ENCODE measurements around a stretch of chr4.

GRCh38 chr4:119233754-119234108 is 21.2 kb downstream of the USP53 start:
- PRO-cap, result no peak
- RAMPAGE, long total RNA, result no peak
- RRBS, result no CpG with 5 or more reads among the region's 3 CpGs

- PRO-cap, result no peak
- RAMPAGE, long total RNA, result no peak
- RRBS, result no CpG with 5 or more reads among the region's 5 CpGs
These were observed 2.2 kb downstream of the C4orf3 start for GRCh38 chr4:119298087-119298797.

- PRO-cap, result no peak
- RAMPAGE, long total RNA, result no peak
- RRBS, result no CpG with 5 or more reads among the region's 5 CpGs
These were observed 103.5 kb downstream of the PDE5A start for GRCh38 chr4:119524980-119525722.

- PRO-cap, result no peak
- RAMPAGE, long total RNA, result no peak
- RRBS, result no CpG with 5 or more reads among the region's 1 CpG
These were observed 77.4 kb downstream of the PDE5A start for GRCh38 chr4:119551120-119551651.

GRCh38 chr4:119626387-119626835 is 2.2 kb downstream of the PDE5A start:
- PRO-cap, result no peak
- RAMPAGE, long total RNA, result no peak
- RRBS, result no CpG with 5 or more reads among the region's 11 CpGs

DNA sequence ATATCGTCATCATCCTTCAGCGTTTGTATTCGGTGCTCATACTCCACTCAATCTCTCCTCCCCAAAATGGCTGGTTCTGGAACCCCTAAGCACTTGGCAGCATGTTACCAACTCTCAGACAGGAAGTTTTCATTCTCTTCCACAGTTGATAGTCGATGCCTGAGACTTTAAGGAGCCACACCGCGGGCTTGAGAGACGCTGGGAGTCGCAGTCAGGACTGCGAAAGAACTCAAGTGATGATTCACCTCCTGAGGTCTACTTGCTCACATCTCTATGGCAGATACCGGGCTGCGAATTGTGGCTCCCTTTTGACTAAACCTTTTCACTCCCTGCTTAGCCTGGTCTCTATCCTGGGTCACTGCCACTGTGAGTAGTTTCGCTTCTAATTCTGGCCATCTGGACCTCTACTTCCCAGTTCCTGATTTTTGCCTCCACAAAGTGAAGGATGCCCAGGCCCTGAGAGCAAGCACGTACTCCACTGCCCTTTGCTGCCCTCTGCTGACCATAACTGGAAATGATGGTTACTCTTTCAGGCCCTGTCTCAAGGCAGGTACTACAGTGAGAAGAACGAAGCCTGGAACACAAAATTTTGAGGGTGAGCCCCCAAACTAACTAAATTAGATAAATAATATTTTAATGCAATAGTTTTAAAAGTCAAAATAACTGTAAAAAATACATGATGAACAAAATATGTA is 16.9 kb downstream of the MAD2L1 start:
- PRO-cap, result no peak
- RAMPAGE, long total RNA, result no peak
- RRBS, result no CpG with 5 or more reads among the region's 14 CpGs

GRCh38 chr4:121139907-121140106 is 24.3 kb downstream of the TNIP3 start:
- PRO-cap, result no peak
- RAMPAGE, long total RNA, result no peak
- RRBS, result no CpG with 5 or more reads among the region's 2 CpGs

- PRO-cap, result no peak
- RAMPAGE, long total RNA, result no peak
- RRBS, result no CpG with 5 or more reads among the region's 8 CpGs
These were observed 35.9 kb upstream of the TNIP3 start for GRCh38 chr4:121199920-121200612.

- PRO-cap, result no peak
- RAMPAGE, long total RNA, result no peak
- RRBS, result no CpG with 5 or more reads among the region's 3 CpGs
These were observed 52.2 kb upstream of the TNIP3 start for GRCh38 chr4:121216354-121216746.

GRCh38 chr4:121564948-121565520 is 131.7 kb downstream of the ANXA5 start:
- PRO-cap, result no peak
- RAMPAGE, long total RNA, result no peak
- RRBS, result no CpG with 5 or more reads among the region's 5 CpGs

DNA sequence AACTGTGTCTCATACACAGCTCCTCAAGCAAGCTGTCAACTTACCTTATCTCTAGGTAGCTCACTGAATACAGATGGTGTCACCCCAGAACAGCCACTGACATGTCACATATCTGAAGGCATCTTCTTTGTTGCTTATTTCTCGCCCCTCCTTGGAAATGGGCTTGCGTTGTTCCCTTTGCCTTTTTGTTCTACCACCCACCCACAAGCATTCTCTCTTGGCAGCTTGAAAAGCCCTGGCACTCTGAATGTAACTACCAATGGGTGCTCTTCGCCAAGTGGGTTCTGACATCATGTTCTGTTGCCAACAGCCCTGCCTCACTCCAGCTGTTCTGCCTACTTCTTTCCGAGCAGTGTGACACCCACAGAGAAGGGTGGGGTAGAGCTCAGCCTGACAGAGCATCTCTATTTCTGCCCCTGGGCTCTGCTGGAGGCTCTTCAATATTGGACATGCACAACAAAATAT is 15.8 kb upstream of the EXOSC9 start:
- PRO-cap, result no peak
- RAMPAGE, long total RNA, result no peak
- RRBS, result no CpG with 5 or more reads among the region's 4 CpGs

- PRO-cap, result no peak
- RAMPAGE, long total RNA, result no peak
- RRBS, result no CpG with 5 or more reads among the region's 1 CpG
These were observed 33.5 kb upstream of the ADAD1 start for GRCh38 chr4:122345226-122345871.

- PRO-cap, result no peak
- RAMPAGE, long total RNA, result no peak
- RRBS, result no CpG with 5 or more reads among the region's 3 CpGs
These were observed 44.9 kb upstream of the BBS12 start for GRCh38 chr4:122687521-122688175.

- PRO-cap, result no peak
- RAMPAGE, long total RNA, result no peak
- RRBS, result no CpG with 5 or more reads among the region's 15 CpGs
These were observed 10.5 kb downstream of the BBS12 start for GRCh38 chr4:122742929-122743491.

DNA sequence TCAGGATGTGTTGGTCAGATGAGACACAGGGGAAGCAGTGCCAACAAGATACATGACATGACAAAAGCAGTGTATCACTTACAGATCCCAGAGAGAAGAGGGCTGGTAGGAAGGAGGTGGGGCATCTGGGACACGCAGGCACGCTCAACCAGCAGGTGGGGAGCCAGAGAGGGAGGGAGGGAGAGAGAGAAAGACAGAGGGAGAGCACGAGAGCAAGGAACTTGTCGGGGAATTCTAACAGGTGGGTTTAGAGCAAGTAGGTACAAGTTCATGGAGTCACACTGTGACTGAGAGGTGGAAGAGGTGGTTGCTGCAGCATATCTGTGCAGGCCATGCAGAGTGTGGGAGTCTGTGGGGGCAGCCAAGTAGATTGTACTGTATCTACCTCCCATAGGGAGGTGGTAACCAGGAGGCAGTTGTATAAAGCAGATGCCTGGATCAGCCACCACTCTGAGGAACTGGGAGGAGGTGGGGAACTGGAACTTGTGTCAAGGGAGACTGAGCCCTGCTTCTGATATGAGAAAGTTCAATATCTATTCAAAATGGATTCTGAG is 43.6 kb downstream of the BBS12 start:
- PRO-cap, result no peak
- RAMPAGE, long total RNA, result no peak
- RRBS, result no CpG with 5 or more reads among the region's 4 CpGs

DNA sequence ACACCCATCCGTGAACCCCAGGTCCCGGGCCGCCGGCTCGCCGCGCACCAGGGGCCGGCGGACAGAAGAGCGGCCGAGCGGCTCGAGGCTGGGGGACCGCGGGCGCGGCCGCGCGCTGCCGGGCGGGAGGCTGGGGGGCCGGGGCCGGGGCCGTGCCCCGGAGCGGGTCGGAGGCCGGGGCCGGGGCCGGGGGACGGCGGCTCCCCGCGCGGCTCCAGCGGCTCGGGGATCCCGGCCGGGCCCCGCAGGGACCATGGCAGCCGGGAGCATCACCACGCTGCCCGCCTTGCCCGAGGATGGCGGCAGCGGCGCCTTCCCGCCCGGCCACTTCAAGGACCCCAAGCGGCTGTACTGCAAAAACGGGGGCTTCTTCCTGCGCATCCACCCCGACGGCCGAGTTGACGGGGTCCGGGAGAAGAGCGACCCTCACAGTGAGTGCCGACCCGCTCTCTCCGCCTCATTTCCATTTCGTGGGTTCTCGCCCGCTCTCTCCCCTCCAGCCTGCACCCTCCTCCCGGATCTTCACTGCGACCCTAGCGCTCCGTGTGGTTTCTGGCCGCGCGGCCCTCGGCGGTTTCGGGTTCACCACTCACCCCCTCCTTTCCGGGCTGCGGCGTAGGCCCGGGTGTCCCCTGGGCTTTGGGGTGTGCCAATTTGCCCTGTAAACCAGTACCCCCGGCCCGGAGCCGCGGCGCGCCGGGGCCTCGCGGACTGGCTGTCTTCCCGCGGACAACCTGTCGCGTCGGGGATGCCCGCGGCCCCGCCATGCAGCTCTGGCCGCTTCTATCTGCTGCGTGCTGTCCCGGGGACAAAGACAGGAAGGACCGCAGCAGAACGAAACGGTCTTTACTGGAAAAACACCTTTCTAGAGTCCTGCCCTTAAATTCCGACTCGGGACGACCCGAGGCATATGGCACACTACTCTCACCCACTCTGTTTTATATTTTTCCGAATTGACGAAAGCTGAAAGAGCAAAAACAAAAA is 583 bp downstream of the FGF2 start:
- PRO-cap, result unidirectional peak, minus-strand start at position 524 of the sequence
- RAMPAGE, long total RNA, result no peak
- RRBS, result 2% methylated on average over 61 of the region's 108 CpGs

DNA sequence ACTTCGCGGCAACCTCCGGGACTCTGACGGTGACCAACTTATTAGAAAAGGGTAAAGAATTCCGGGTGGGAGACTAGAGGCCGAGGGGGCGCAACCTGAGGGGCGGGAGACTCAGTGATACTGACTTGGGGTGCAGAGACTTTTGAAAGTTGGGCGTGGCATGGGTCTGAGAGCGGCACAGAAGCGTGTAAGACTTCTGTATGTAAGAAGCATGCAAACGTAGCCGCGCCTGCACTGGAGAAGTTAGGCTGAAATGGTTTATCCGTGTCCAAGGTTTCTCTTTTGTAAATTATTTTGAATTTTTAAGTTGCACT is 334 bp downstream of the SPATA5 start:
- PRO-cap, result no peak
- RAMPAGE, long total RNA, result no peak
- RRBS, result 0% methylated on average over 1 of the region's 15 CpGs

DNA sequence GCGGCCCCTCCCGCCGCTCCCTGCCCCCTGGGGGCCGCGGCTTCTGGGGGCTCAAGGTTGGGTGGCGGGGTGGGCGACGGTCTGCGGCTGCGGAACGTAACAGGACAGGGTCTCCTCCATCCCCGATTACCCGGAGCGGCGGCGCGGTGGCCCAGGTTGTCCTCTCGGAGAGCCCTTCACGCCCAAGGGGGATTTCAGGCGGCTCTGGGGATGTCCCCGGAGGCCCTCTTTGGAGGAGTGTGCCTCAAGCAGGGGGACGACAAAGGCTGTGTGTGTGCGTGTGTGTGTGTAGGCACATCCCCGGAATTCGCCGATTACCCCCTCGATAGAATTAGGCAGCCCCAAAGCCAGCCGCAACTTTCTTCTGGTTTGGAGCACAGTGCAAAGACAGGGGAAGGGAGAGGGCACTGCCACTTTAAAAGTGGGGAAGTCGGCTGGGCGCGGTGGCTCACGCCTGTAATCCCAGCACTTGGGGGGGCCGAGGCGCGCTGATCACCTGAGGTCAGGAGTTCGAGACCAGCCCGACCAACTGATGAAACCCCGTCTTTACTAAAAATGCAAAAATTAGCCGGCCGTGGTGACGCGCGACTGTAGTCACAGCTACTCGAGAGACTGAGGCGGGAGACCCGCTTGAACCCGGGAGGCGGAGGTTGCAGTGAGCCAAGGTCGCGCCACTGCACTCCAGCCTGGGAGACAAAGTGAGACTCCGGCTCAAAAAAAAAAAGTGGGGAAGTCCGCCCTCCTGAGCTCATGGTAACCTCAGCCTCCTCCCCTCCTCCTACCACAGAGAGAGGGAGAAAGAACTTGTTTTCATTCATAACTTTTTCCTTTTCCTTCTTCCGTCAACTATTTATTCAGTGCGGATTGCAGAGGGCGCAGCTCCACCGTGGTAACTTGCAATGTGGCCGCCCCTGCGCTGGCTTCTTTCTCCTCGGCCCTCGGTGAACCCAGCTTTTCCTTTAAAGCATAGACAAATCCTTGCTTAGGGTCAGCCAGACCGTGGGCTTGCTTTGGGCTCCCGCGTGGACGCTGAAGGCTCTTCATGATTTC is 2.4 kb downstream of the SPRY1 start:
- PRO-cap, result bidirectional peak, plus-strand start at position 988 of the sequence, minus-strand start at position 780 of the sequence
- RAMPAGE, long total RNA, result no peak
- RRBS, result 1% methylated on average over 10 of the region's 64 CpGs

GRCh38 chr4:123744903-123745189 is 348.3 kb downstream of the SPRY1 start:
- PRO-cap, result no peak
- RAMPAGE, long total RNA, result no peak
- RRBS, result no CpG with 5 or more reads among the region's 5 CpGs

GRCh38 chr4:124670970-124671718 is 41.4 kb downstream of the ANKRD50 start:
- PRO-cap, result no peak
- RAMPAGE, long total RNA, result no peak
- RRBS, result no CpG with 5 or more reads among the region's 8 CpGs